ENCODE measurements around a stretch of chr1.

GRCh38 chr1:156663106-156663732, 14.0 kb downstream of the NES start:
- PRO-cap = bidirectional peak, plus-strand start at chr1:156663484, minus-strand start at chr1:156663330
CAGE:
- cytosol, long polyA minus RNA = no peak
- cytosol, long polyA plus RNA = no peak
- long polyA plus RNA = no peak
- nucleus, long polyA minus RNA = no peak
- nucleus, long polyA plus RNA = no peak

DNA sequence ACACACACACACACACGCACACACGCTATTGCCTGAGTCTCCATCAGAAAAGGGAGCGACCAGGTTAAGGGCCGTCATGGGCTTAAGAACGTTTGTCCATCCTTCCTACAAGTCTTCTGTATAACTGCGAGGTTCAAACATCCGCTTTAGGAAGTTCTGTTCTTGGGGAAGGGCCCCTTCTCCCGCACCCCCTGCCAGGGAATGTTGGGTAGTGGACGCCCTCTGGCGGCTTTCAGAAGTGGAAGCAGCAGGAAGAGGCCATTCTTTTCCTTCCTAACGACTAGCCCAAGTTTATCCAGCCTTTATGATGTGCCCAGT, 748 bp upstream of the NES start:
- PRO-cap = no peak
CAGE:
- cytosol, long polyA minus RNA = no peak
- cytosol, long polyA plus RNA = no peak
- long polyA plus RNA = no peak
- nucleus, long polyA minus RNA = start-site peak on the minus strand centred at position 115 of the sequence, 42 bp wide, 69 reads
- nucleus, long polyA plus RNA = no peak

DNA sequence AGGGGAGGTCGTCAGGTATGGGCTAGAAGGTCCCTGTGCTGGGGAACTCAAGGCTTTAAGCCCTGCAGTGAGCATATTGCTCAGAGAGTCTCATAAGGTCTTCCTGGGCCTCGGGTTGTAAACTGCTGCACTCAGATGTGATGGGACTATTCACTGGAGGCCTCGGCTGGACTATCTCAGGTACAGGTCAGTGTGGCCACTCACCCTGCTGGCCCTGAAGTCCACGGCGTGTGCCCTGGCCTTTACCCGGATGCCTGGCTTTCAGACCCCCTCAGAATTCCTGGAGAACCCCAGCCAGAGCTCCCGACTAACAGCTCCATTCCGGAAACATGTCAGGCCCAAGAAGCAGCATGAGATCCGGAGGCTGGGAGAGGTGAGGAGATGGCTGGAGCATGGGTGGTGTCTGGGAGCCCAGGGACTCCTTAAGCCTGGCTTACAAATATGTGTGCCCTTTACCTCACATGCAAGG, 3.6 kb upstream of the ISG20L2 start:
- PRO-cap = no peak
CAGE:
- cytosol, long polyA minus RNA = no peak
- cytosol, long polyA plus RNA = no peak
- long polyA plus RNA = no peak
- nucleus, long polyA minus RNA = no peak
- nucleus, long polyA plus RNA = no peak

DNA sequence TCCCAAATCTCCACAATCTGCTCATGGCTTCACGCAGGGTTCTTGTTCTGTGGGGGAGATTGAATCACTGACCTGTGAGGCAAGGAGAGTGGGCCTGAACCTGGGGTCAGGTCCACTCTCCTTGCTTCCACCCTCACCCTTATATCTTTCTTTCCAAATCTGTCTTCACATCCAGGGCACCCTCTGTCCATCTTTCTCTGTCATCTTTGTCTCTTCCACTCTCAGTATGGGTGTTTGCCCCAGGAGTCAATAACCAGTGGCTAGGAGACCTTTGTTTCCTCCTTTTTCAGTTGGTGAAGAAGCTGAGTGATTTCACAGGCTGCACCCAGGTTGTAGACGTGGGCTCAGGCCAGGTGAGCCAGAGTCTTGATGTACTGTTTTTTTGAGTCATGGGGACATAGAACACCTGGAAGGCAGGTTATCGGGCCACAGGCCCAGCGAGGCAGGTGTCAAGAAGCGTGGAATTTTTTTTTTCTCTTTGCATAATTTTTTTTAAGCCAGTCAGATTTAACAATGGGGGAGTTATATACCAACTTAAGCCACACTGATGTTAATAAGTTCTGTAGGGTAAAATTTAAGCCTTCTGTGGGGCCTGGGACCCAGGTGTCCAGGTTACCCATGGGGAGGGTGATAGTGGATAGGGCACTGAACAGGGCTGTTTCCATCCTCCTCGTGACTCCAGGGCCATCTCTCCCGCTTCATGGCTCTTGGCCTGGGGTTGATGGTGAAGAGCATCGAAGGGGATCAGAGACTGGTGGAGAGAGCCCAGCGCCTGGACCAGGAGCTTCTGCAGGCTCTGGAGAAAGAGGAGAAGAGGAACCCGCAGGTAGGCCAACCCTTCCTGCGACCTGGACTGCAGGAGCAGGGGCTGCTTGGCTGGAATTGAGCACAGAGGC, 4.4 kb upstream of the ISG20L2 start:
- PRO-cap = no peak
CAGE:
- cytosol, long polyA minus RNA = no peak
- cytosol, long polyA plus RNA = no peak
- long polyA plus RNA = no peak
- nucleus, long polyA minus RNA = no peak
- nucleus, long polyA plus RNA = no peak

DNA sequence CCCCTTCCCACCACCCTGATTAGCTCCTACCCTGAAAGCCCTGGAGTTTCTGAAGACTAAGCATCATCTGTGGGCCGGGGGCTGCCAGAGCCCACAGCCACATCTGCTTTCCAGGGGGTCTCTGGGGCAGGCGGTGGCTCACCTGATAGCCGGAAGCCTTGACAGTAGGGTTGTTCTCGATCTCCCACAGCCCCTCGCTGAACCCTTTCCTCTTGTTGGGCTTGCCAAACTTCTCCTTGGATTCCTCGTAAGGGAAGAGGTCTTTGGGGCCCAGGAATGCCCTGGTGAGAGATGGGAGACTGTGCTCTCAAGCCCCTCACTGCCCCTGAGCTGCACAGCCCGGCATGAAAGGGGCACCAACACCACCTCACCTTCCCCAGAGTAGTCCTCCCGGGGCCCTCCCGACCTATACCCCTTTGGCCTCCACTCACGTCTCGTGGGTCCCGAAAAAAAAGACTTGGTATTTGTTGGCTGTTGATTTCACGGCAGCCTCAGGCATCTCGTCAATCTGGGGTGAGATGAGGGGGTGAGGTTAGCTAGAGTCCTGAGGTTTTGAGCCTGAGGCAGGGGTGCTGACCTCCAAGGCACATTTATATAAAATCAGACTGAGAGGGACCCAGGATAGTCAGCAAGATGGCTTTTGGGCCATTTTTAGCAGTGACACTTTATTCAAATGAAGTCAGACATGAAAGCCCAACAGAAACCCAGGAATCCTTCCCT, 4.1 kb upstream of the MRPL24 start:
- PRO-cap = no peak
CAGE:
- cytosol, long polyA minus RNA = no peak
- cytosol, long polyA plus RNA = no peak
- long polyA plus RNA = no peak
- nucleus, long polyA minus RNA = no peak
- nucleus, long polyA plus RNA = no peak

DNA sequence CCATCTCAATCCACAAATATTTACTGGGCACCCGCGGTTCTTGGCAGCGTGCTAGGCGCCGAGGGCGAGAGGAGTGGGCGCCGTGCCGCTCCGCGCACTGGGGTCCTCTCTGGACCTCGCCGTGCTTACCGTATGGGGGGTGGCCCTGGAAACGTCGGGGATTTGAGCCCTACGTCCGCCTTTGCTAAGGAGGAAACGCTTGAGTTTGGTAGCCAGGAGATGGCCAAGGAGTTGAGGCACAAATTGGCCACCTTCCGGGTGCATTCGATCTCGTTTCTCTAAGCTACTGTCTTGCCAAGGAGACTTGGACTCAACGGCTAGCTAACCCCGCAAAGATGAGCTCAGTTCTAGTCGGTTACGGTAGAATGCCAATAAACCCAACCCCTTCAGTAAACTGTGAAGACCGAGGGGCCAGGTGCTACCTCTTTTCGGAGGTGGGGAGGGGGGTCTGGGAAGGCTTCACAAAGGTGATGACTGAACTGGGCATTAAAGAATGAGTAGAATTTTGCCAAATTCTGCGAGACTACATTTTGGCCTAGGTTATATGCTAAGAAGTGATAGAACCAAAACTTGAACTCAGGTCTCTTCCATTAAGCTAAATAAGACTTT, 729 bp upstream of the HDGF start:
- PRO-cap = unidirectional peak, minus-strand start at position 280 of the sequence
CAGE:
- cytosol, long polyA minus RNA = no peak
- cytosol, long polyA plus RNA = no peak
- long polyA plus RNA = no peak
- nucleus, long polyA minus RNA = start-site peak on the minus strand centred at position 145 of the sequence, 23 bp wide, 16 reads
- nucleus, long polyA plus RNA = no peak

DNA sequence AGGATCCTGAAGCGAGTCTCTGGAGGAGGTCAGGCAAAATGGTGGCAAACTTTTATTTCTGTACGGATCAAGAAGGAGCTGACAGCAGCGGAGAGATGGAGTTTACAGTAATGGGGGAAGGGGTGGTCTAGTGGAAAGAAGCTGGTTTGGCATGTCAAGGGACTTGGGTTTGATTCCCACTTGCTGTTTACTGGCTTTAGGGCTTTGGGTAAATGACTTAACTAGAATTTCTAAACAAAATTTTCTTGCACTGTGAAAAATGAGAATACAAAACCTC, 3.7 kb upstream of the HDGF start:
- PRO-cap = no peak
CAGE:
- cytosol, long polyA minus RNA = no peak
- cytosol, long polyA plus RNA = no peak
- long polyA plus RNA = no peak
- nucleus, long polyA minus RNA = no peak
- nucleus, long polyA plus RNA = no peak

GRCh38 chr1:156766185-156767022, 931 bp upstream of the PRCC start:
- PRO-cap = unidirectional peak, plus-strand start at chr1:156766501; unidirectional peak, minus-strand start at chr1:156766551; unidirectional peak, minus-strand start at chr1:156766928
CAGE:
- cytosol, long polyA minus RNA = no peak
- cytosol, long polyA plus RNA = no peak
- long polyA plus RNA = no peak
- nucleus, long polyA minus RNA = no peak
- nucleus, long polyA plus RNA = no peak

DNA sequence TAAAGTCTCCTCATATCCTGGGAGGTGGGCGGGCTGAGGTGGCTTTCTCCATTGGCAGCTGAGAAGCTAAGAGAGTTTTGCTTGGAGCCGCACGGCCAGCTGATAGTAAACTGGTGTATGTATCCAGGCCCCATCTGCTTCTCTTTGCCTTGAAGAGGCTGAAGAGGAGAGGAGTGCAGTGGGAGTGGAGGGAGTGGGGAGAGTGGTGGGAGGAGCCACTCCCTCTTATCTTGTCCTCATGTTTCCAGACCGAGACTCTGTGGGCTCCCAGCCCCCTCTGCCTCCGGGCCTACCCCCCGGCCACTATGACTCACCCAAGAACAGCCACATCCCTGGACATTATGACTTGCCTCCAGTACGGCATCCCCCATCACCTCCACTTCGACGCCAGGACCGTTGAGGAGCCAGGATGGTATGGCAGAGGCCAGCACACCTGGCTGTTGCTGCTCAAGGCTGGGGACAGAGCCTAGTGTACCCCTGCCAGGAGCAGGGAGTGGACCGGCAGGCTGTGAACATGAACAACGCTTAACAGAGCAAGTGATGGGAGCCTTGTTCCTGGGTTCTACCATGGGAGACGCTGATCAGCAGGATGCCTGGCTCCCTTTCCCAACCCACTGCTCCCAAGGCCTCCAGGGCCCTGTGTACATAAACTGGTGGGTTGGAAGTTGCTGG, 5.9 kb upstream of the LRRC71 start:
- PRO-cap = no peak
CAGE:
- cytosol, long polyA minus RNA = no peak
- cytosol, long polyA plus RNA = no peak
- long polyA plus RNA = no peak
- nucleus, long polyA minus RNA = no peak
- nucleus, long polyA plus RNA = no peak

GRCh38 chr1:157013507-157014326, 31.8 kb downstream of the ARHGEF11 start:
- PRO-cap = no peak
CAGE:
- cytosol, long polyA minus RNA = no peak
- cytosol, long polyA plus RNA = no peak
- long polyA plus RNA = no peak
- nucleus, long polyA minus RNA = no peak
- nucleus, long polyA plus RNA = no peak

DNA sequence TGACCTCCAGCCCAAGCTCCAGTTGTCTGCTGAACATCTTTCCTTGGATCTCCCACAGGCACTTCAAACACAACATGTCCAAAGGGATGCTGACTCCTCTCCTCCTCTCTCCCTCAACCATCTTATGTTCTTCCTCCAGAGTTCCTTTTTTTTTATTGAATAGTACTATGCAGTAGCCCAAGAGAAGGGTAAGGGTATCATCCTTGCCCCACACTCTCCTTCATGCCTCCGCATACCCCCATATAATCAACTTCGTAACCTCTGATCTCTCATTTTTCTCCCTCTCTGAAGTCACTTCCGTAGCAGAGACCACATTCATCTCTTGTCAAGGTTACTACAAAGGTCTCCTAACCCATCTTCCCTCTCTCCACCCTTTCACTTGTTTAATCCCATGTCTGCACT, 12.4 kb downstream of the ARHGEF11 start:
- PRO-cap = no peak
CAGE:
- cytosol, long polyA minus RNA = no peak
- cytosol, long polyA plus RNA = no peak
- long polyA plus RNA = no peak
- nucleus, long polyA minus RNA = no peak
- nucleus, long polyA plus RNA = no peak

DNA sequence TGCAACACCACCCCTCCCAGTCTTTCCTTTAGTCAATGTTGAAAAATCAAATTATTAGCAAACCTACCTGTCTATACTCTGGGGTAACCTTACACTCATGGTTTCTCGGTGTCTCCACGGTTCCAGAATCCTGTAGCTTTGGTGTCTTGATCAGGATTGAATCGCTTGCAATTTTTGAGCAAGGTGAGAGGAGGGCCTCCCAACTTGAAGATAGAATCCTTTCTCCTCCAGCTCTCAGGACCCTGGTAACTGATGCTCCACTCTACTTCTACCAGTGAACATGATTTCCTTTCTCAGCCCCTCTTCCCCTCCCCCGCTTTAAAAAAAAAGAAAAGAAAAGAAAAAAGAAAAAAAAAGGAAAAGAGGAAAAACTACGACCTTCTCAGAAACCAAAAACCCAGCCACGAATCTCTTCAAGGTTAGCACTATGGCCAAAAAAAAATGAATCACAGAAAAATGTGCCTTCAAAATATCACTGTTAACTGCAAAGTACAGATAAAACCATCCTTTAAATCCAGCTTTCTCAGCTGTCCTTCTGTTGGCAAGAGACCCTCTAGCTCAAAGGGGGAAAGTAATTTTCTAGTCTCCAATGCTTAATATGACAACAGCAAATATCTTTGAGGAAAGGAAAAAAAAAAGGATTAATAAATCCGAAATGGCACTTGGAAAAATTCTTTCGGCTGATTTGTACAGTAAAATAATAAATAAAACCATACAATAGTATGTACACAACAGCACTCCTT, 1.1 kb downstream of the ARHGEF11 start:
- PRO-cap = no peak
CAGE:
- cytosol, long polyA minus RNA = start-site peak on the minus strand centred at position 384 of the sequence, 30 bp wide, 29 reads; start-site peak on the minus strand centred at position 538 of the sequence, 128 bp wide, 6 reads
- cytosol, long polyA plus RNA = no peak
- long polyA plus RNA = no peak
- nucleus, long polyA minus RNA = start-site peak on the minus strand centred at position 386 of the sequence, 26 bp wide, 26 reads
- nucleus, long polyA plus RNA = no peak

- PRO-cap = no peak
CAGE:
- cytosol, long polyA minus RNA = no peak
- cytosol, long polyA plus RNA = no peak
- long polyA plus RNA = no peak
- nucleus, long polyA minus RNA = no peak
- nucleus, long polyA plus RNA = no peak
These were observed 904 bp downstream of the ETV3 start for GRCh38 chr1:157136851-157138130.

GRCh38 chr1:157154303-157154707, 16.1 kb upstream of the ETV3 start:
- PRO-cap = no peak
CAGE:
- cytosol, long polyA minus RNA = no peak
- cytosol, long polyA plus RNA = no peak
- long polyA plus RNA = no peak
- nucleus, long polyA minus RNA = no peak
- nucleus, long polyA plus RNA = no peak

DNA sequence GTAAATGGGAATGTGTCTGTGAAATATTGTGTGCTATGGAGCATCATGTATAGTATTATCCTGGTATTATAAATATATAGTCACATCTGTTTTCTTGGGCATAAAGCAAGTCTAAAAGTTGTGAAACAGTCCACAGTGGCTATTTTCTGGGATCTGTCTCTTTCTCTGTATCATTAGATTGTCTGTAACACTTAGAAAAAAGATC, 110.9 kb upstream of the ETV3 start:
- PRO-cap = no peak
CAGE:
- cytosol, long polyA minus RNA = no peak
- cytosol, long polyA plus RNA = no peak
- long polyA plus RNA = no peak
- nucleus, long polyA minus RNA = no peak
- nucleus, long polyA plus RNA = no peak

GRCh38 chr1:157540295-157540755, 12.0 kb downstream of the FCRL5 start:
- PRO-cap = no peak
CAGE:
- cytosol, long polyA minus RNA = no peak
- cytosol, long polyA plus RNA = no peak
- long polyA plus RNA = no peak
- nucleus, long polyA minus RNA = no peak
- nucleus, long polyA plus RNA = no peak

DNA sequence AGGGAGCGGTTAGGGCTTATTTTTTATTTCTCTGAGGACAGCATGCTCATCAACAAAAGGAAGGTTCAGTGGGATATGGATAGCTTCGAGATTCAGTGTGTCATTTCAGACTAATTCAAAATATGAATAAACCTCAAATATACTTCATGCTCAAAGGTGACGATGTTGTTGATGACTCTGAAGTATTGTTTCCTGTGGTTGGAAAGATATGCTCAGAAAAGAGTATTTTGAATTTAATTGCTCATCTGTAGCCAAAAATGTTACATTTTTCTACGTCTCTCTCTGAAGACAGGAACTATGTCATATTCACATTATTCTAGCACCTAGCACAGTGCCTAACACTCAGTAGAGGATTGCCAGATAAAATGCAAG, 1.8 kb upstream of the FCRL3 start:
- PRO-cap = no peak
CAGE:
- cytosol, long polyA minus RNA = no peak
- cytosol, long polyA plus RNA = no peak
- long polyA plus RNA = no peak
- nucleus, long polyA minus RNA = no peak
- nucleus, long polyA plus RNA = no peak

GRCh38 chr1:157978932-157979540, 14.4 kb upstream of the KIRREL1 start:
- PRO-cap = no peak
CAGE:
- cytosol, long polyA minus RNA = no peak
- cytosol, long polyA plus RNA = no peak
- long polyA plus RNA = no peak
- nucleus, long polyA minus RNA = no peak
- nucleus, long polyA plus RNA = no peak

DNA sequence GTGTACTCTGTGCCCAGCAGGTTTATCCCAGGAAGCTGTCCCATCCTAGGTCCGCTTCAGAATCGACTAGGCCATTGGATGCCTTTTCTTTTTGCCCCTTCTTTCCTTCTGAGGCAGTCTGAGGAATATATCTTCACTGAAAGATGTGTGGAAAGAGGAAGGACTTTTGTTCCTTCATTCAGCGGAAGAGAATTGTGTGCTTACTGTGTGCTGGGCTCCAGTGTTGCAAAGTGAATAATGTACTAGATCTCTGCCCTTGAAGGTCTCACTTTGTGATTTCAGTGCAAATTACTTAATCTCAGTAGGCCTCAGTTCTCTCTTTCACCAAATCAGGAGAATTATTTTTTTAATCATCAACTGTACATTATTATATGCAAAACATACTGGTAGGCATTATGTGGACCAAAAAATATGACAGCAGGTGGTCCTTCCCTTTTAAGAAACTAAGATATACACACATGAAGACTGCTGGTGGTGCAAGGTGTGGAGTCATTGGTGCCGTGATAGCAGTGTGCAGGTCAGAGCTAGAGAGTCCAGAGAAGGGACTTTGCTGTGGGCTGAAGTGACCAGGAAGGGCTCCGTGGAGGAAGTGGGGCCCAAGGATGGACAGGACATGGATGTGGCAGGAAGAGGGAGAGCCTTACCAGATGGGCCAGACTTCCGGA, 7.7 kb downstream of the KIRREL1 start:
- PRO-cap = no peak
CAGE:
- cytosol, long polyA minus RNA = no peak
- cytosol, long polyA plus RNA = no peak
- long polyA plus RNA = no peak
- nucleus, long polyA minus RNA = no peak
- nucleus, long polyA plus RNA = no peak

DNA sequence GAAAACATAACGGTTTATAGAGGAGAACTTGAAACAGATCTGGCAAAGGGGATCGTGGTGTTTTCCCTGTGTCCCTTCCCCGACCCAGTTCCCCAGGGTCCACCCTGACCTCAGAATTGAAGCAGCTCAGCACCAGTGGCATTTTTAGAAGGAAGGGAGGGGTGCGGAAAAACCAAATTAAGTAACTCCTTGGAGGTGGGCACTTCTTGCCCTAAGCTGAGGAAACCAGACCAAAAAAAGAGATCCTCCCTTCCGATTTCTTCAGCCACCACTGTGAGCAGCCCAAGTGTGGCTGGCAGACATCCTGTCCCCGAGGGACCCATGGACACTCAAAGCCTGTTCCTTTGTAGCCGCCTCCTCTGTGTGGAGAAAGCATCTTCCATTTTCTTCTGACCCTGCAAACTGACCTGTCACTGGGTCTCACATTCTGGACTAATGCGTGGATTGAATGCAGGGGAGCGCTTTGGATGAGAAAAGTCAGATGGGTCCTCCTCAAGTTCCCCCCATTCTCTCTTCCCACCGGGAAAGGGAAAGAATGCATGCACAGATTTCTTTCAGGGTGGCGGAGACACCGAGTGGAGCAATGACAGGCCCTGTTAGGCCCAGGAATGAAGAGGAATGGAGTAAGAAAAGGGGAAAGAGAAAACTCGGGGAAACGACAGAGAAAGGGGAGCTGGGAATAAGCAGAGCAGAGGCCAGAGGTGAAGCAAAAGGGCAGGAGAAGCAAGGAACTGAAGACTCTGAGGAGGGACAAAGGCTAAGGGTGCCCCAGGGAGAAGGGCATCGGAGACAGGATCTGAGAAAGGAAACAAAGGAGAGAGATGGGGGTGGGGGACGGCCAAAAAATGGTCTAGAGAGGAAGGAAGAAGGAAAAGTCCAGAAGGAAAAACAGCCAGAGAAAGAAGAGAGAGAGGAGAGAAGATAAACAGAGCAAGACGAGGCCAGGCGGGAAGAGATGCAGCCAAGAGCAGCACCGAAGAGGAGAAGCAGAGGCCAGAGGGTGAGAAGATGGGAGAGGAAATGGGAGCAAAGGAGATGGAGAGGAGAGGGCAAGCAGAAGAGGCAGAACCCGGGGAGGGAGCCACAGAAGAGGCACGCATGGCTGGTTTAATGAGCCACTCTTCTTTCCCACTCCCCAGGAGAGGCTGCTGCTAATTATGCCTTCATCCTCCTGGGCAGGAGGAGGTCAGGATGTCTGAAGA, 31.6 kb downstream of the KIRREL1 start:
- PRO-cap = no peak
CAGE:
- cytosol, long polyA minus RNA = no peak
- cytosol, long polyA plus RNA = no peak
- long polyA plus RNA = no peak
- nucleus, long polyA minus RNA = no peak
- nucleus, long polyA plus RNA = no peak